Sciatic nerve (tissue), 1 donor: ENCODE measurements around the genes CDC25B, PANK2 and SLC23A2.

GRCh38 chr20:3796012-3797171 is at the start of gene CDC25B:
Gene CDC25B (plus strand): TSS chr20:3796310.
- PRO-cap: bidirectional peak, plus-strand start at chr20:3796310, minus-strand start at chr20:3796187

DNA sequence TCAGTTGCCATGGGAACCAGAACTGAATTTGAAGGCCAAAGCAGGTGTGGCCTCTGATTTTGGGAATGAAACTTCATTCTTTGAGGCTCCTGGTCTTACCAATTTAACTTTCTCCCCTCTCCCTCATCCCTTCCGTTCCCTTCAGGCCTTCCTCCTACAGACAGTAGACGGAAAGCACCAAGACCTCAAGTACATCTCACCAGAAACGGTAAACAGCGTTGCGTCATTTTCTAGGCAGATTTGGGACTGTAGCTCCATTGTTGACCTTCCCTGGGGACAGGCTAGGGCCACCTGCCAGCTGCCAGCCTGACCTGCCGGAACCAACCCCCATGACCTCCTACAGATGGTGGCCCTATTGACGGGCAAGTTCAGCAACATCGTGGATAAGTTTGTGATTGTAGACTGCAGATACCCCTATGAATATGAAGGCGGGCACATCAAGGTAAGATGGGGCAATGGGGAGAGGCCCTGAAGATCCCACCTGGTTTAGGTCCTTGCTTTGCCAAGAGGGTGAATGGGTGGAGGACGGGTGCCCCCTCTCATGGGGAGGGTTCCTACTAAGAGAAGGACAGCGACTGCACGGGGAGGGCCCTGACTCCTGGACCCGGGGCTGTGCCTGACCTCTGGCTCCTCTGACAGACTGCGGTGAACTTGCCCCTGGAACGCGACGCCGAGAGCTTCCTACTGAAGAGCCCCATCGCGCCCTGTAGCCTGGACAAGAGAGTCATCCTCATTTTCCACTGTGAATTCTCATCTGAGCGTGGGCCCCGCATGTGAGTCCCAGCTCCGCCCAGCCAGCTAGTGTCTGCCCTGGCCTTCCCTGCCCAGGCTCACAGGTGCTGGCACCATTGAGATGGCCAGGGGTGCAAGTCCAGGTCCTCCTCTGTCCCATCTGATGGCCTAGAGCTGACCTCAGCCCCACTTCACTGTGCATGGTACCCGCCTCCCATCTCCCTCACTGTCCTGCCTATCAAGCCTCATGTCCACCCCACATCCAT is 7.0 kb downstream of the CDC25B start:
- PRO-cap: no peak

- PRO-cap: bidirectional peak, plus-strand start at chr20:3888950, minus-strand start at chr20:3888704; bidirectional peak, plus-strand start at chr20:3889387, minus-strand start at chr20:3889163
These were observed at the start of gene PANK2 for GRCh38 chr20:3888608-3889517. Gene PANK2 (plus strand): TSS chr20:3889387.

DNA sequence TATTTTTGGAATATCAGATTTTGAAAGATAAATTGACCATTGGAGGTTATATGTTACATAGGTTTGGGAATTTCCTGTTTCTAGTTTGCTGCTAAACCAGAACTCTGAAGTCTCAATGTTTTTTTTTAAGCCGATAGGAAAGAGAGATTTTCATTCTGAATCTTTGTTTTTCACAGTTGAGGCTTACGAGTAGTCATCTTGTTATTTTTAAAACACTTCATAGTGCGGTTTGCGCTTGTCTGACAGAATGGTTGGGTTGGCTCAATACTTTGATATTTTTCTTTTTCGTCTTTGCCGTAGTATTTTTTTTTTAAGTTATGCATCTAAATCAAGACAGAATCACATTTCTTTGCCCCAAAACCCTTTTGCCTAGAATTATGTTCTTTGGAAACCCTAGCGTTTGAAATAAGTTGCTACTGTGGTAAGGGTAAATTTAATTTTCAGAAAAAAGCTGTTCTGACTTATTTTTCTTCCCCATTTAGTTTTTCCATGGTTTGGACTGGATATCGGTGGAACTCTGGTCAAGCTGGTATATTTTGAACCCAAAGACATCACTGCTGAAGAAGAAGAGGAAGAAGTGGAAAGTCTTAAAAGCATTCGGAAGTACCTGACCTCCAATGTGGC is 18.4 kb downstream of the PANK2 start:
- PRO-cap: no peak

DNA sequence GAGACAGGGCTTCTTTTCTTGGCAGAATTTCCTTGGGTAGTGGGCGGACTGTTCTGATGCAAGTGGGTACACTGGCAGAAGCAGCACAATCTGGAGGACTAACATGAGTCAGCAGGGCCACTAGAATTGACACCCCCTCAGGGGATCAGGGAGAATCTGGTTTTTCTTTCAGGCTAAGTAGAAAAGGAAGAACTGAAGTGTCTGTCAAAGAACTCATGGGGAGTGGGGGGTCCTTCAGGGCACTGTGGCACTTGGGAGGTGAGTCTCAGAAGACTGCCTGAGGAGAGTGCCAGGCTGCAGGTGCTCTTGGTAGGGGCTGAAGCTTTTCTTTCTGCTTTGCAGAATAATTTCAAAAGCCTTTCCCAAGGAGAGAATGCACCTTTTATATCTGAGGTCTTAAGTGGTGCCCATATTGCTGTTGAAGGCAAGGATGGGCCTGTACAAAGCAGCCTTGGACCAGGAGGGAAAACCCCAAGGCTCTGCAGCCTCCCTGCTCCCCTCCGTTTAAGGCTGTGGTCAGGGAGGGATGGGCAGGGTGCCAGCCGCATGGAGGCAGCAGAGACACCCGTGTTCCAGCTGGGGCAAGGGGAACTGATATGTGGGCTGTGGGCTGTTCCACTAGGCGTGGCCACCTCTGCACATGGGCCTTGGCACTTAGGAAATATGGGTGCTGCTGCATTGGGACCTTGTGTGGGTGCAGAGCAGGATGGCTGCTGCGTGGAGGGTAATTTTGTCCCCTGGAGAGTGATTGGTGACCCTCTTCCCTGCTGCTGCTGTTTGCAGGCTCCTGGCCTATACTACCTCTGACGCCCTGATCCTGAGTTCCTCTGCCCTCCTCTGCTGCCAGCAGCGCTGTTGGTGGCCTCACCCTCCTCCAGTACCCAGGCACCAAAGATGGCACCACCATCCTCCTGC is 35.0 kb downstream of the PANK2 start:
- PRO-cap: no peak

DNA sequence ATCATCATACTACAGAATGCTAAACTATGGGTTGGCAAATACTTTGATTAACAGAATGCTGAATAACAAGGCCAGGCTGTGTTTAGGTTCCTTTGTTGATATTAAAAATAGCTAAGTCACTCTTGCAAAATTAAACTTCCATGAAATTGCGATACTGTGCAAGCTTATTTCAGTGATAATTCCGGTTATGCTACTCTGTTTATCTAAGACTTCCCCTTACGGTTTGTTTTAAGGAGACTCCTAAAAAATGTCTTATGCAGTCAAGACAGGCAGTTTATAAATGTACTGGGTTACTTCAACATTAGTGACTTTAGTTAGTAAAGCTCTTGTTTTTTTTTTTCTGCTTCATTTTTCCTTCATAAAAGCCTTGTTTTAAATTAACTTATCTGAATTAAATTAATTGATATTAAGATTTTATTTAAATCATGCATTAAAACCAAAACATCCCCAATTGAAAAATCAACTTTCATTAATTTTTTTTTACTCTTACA is 2.6 kb downstream of the RNF24 start:
- PRO-cap: no peak

- PRO-cap: unidirectional peak, minus-strand start at chr20:4082935
These were observed 66.0 kb upstream of the SMOX start for GRCh38 chr20:4082405-4083334.

- PRO-cap: no peak
These were observed 28.8 kb upstream of the SMOX start for GRCh38 chr20:4119701-4120291.

DNA sequence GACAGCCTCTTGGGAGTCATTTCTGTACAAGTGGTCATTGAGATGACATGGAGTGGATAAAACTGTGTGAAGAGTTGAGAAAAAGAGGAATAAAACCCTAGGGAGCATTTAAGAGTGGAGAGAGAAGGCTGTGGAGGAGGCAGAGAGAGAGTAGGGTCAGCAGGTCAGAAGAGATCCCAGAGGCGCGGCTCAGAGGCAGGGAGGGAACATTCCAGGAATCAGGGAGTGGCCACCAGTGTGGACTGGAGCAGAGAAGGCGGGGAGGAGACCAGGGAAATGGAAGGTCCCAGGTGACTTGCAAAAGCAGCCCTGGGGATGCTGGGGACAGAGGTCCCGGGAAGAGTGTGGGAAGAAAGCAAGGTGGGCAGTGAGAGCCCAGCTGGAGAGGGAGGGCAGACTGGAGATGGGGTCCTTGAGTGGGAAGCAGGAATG is 31.6 kb downstream of the ADRA1D start:
- PRO-cap: no peak

- PRO-cap: no peak
These were observed 21.6 kb upstream of the PRNP start for GRCh38 chr20:4664486-4665284.

DNA sequence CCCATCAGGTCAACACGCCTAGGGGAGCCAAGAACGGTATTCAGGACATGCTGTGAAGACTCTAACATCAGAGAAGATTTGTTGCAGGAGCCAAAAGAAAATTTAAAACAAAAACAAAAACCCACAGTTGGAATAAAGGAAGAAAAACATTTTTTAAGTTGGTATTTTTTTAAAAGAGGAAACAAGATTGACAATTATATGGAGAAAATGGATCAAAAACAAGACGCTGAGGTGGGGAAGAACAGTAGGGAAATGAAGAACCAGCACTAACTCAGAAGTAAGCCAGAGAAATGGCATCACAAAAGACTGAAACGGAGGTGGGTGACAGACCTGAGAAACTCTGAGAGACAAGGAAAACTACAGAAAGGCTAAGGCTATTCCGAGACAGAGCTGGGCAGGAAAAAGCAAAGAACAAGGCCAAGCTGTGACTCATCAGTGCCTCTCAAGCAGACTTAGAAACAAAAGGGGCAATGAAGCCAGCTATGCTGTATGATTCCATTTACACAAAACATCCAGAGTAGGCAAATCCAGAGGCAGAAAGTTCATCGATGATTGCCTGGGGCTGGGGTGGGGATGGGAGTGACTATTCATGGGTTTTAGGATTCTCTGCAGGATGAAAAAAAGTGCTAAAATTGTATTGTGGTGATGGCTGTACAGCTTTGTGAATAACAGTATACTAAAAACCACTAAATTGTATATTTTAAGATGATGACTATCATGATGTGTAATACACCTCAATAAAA is 50.1 kb downstream of the SLC23A2 start:
- PRO-cap: no peak

GRCh38 chr20:4987294-4987578 is 14.1 kb downstream of the SLC23A2 start:
- PRO-cap: no peak

DNA sequence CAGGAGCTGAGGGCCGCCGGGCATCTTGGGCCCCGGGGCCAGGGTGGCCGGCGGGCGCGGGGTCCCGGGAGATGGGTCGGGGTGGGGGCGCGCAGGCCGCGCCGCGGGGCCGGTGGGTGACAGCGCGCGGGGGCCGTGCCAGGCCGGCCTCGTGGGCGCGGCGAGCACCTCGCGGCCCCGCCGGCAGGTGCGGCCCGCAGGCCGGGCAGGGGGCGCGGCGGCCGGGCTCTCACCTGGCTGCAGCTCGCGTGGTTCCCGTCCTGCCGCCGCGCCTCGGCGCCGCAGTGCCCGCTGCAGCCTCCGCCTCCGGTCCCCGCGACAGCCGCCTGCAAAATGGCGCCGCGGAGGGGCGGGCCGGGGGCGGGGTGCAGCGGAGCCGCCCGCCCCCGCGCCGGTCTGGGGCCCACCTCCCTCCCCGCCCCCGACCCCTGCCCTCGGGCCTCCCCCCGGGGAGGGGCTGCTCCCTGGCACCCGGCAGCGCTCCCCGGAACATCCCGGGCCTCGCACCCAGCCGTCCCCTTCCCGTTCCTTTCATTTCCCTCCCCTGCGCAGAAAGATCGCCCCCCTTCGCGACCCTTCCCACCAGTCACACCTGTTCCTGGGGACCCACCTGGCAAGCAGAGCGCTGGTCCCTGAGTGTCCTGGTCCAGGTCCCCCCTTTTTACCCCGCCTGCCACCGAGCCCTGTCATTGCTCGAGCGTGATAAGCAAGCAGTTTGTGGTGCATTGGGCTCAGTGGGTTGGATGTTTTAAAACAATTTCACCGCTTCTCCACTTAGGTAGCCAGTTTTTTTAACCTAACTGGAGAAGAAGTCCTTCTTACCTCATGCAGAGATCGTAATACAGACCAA is at the start of gene SLC23A2:
SLC23A2 (minus strand) TSS at position 338 of the 850 bp plus-strand sequence.
- PRO-cap: bidirectional peak, plus-strand start at position 331 of the sequence, minus-strand start at position 330 of the sequence

DNA sequence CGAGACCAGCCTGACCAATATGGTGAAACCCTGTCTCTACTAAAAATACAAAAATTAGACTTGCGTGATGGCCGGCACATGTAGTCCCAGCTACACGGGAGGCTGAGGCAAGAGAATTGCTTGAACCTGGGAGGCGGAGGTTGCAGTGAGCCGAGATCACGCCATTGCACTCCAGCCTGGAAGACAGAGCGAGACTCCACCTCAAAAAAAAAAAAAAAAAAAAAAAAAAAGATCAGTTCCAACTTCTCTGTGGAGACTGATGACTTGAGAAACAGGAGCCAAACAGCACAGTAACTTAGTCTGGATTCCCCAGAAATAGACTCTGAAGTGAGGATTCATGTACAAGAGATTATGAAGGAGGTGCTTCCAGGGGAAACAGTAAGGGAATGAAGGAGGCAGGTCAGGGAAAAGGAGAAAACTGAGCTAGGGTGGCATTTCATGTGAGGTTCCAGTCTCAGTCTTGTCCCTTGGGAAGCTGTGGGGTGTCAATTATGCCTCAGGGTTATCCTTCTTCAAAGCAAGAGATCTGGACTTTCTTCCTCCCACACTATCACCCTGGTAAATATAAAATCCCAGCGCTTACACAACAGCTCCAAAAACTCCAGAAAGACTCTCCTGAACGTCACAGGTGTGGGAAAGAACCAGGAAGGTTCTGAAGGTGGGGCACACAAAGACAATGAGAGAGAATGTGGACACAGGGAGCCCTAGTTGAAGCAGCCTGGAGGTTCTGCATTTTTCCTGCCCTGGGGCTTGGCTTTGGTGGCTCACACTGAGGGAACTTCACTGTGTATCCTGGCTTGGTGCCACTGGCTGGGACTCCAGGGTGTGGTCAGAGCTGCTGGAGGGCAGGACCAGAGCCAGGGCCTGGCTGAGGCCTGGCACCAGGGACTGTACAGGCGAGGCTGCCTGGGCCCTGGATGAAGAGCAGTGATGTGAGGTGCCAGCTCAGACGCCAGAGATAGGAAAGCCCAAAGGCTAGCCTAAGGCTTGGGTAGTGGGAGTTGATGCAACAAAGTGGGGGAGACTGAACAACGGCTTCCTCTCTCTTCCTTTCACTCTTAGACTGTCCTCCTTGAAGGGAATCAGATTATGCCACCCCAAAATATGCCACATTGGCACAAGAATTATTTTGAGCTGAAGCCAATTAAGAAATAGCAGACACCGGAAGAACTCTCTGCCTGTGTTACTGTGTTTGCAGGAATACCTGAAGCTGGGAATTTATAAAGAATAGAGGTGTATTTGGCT is 39.8 kb downstream of the TMEM230 start:
- PRO-cap: bidirectional peak, plus-strand start at position 893 of the sequence, minus-strand start at position 771 of the sequence

- PRO-cap: no peak
These were observed 1.1 kb downstream of the PCNA start for GRCh38 chr20:5118567-5119084.

GRCh38 chr20:5141227-5142084 is 14.6 kb downstream of the CDS2 start:
- PRO-cap: no peak

DNA sequence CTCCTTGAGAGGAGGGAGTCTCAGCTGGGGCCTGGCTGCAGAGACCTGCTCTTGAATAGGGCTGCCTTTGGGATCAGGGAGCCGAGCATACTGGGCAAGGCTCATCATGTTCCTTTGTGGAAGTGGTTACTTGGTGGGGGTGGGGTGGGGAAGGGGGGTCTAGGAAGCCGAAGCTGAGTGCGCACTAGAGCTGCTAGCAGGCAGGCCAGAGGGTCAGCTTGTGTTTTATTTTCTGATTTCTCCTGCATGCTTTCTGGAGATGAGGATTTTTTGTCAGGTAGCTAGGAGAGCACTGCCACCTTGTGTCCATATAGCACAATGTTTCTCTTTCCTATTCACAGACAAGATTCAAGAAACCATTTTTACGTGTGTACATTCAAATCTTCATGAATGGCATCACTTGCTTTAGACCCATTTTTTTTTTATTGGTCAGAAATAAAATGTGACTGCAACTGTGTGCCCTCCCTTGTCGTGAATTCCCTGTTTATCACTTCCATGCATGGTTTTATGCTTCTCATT is 65.5 kb downstream of the CDS2 start:
- PRO-cap: no peak

- PRO-cap: no peak
These were observed 67.4 kb downstream of the GPCPD1 start for GRCh38 chr20:5543309-5543840.

GRCh38 chr20:5569434-5570213 is 41.2 kb downstream of the GPCPD1 start:
- PRO-cap: no peak

DNA sequence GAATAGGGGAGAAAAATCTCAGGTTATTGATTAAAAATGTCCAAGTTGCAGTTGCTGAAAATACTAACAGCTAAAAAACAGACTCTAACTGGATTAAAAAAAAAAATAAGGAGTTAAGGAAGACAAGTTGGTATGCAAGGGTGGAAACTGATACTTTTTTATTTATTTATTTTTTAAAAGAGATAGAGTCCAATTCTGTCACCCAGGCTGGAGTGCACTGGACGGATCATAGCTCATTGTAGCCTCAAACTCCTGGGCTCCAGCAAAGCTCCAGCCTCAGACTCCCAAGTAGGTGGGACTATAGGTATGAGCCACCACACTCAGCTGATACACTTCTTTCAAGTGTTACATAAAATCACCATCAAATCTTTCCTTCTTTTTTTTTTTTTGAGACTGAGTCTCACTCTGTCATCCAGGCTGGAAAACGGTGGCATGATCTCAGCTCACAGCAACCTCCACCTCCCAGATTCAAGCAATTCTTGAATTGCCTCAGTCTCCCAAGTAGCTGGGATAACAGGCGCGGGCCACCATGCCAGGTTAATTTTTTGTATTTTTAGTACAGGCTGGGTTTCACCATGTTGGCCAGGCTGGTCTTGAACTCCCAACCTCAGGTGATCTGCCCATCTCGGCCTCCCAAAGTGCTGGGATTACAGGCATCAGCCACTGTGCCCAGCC is 38.0 kb downstream of the GPCPD1 start:
- PRO-cap: no peak